NCI-H460 (cell line): ENCODE results near the genes SLC25A15, RGCC, VWA8 and FAM216B.

DNA sequence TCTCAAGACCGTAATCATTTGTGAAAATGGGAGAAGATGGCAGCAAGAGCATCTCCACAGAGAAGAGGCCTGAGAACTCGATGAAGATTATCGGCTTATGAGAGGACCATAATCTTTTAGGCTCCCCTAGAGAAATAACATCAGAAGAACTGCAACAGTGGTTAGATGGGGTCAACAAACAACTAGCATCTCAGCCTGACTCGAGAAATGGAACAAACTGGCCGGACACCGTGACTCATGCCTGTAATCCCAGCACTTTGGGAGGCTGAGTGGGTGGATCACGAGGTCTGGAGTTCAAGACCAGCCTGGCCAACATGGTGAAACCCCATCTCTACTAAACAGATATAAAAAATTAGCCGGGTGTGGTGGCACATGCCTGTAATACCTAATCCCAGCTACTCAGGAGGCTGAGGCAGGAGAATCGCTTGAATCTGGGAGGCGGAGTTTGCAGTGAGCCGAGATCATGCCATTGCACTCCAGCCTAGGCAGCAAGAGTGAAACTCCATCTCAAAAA is 47.6 kb downstream of the FOXO1 start:
RAMPAGE:
- cytosol, long total RNA = no peak
- long total RNA = no peak
- nucleus, long total RNA = no peak

DNA sequence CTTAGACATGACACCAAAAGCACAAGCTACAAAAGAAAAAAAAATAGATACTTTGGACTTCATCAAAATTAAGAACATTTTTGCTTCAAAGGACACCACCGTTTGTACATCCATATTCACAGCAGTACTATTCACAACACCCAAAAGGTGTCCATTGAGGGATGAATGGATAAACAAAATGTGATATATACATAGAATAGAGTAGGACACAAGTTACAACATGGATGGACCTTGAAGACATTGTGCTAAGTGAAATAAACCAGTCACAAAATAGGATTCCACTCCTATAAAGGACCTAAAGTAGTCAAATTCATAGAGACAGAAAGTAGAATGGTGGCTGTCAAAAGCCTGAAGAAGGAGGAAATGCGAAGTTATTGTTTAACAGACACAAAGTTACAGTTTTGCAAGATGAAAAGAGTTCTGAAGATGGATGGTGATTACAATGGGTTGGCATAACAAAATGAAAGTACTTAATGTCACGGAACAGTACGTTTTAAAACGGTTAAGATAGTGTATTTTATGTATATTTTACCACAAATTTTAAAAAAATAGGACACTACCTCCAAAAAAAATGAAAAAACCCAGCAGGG is 34.9 kb downstream of the FOXO1 start:
RAMPAGE:
- cytosol, long total RNA = no peak
- long total RNA = no peak
- nucleus, long total RNA = no peak

DNA sequence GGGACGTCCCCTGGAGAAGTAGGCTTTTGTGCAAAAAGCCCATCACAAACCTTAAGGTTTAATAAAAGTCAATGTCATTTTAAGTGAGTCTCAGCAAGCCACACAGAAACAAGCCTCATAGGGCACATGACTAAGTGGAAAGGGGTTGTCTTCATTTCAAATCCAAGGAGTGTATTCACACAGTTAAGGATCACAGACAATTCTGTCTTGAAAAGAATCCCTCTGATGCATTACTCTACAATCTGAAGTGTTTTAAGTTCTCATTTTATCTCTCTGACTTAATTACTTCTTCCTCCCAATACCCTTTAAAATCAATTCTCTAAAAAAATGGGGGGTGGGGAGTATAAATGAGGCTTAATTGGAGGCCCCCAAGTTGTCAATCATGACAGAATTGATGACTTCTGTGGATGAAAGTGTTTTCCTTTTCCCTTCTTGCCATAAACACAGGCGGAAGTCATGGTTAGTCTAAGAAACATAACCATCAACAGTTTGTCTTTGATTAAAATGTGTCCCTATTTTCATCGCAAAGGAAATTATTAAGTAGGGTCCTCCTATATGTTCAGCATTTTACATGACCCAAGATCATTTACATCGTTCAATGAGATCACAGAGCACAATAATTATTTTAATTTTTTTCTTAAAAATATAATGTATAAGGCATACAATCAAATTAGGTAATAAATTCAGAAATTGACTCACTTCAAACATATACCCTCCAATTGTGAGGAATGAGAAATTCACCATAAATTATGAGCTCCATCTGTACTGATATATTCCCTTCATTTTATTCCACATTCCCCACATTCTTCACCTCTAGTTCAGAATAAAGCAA is 17.2 kb downstream of the FOXO1 start:
RAMPAGE:
- cytosol, long total RNA = no peak
- long total RNA = no peak
- nucleus, long total RNA = no peak

DNA sequence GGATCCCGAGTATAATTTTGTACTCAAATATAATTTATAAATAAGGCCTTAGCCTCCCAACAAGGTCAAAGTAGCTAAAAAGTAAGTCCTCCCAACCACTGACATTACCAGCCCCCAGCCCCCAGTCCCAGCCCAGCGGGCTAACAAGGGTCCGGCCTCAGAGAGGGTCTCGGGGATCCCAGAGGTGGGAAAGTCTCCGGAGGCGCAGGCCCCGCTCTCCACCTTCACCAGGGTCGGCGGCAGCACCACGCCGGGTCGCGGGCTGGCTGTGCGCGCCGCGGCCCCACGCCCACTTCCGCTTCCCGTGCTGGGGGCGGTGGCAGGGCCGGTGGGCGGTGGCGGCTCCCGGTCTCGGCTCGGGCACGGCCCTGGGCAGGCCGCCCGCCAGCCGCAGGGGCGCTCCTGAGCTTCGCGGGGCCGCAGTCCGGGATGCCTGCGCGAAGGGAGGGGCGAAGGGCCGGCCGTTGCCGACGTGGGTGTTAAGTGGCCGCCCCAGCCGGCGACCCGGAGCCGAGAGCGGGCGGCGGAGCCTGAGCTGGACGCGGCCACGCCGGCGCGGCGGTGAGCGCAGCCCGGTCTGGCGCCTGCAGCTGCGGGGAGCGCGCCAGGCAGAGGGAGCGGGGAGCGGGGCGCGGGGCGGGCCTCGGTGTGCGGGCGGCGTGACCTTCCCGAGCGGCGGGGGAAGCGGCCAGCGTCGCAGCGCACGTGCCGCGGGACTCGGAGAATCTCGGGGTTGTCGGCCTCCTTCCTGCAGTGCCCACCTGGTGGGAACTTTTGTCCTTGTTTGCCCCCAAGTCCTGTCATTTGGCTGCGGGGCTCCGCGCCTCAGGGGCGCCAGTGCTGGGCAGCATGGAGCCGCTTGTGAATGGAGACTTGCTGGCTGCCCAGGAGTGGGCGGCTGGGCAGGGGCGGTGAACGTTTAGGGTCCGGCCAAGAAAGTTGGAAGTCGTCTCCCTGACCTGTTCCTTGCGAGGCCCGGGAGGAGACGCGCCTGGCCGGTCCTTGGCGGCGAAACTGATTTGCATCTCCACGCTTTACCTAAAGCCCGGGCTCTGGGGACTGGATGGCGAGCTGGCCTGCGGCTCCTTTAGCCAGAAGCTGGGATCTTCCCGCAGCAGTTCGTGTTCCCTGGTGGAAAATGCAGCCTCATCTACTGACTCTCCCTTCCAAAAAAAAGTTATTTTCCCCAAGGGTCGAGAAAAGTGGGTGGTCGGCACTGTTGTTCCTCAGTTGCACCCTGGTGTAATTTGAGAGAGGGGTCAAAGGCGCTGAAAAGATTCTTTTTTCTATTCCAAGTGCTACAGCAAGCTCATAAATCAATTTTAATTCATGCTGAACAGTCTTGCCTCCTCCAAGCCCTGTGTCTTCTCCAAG is at the start of gene SLC25A15:
Gene SLC25A15 (plus strand): TSS at position 509 of the 1,374 bp plus-strand sequence.
RAMPAGE:
- cytosol, long total RNA = start-site peak on the plus strand centred at position 489 of the sequence, 50 bp wide, 268 and 307 reads in 2 replicates
- long total RNA = no peak
- nucleus, long total RNA = no peak

DNA sequence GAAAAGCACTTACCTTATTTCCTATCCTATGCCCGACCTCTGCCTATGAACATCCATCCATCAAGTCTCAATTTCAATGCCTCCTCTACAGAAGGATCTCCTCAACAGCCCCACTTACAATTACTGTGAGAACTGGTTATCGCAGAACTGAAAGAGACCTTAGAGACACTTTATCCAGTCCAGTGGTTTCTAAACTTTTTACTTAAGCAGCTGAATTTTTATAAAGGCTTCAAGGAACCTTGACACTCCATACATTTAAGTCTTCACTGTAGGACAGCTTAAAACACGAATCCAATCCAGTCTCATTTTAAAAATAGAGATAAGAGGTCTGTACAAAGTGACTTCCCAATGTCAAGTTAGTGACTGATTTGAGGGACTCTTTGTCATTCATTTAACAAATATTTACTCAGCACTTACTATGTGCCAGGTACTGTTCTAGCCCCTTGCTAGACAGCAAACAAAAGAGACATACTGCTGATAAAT is 6.2 kb upstream of the ELF1 start:
RAMPAGE:
- cytosol, long total RNA = no peak
- long total RNA = no peak
- nucleus, long total RNA = no peak

DNA sequence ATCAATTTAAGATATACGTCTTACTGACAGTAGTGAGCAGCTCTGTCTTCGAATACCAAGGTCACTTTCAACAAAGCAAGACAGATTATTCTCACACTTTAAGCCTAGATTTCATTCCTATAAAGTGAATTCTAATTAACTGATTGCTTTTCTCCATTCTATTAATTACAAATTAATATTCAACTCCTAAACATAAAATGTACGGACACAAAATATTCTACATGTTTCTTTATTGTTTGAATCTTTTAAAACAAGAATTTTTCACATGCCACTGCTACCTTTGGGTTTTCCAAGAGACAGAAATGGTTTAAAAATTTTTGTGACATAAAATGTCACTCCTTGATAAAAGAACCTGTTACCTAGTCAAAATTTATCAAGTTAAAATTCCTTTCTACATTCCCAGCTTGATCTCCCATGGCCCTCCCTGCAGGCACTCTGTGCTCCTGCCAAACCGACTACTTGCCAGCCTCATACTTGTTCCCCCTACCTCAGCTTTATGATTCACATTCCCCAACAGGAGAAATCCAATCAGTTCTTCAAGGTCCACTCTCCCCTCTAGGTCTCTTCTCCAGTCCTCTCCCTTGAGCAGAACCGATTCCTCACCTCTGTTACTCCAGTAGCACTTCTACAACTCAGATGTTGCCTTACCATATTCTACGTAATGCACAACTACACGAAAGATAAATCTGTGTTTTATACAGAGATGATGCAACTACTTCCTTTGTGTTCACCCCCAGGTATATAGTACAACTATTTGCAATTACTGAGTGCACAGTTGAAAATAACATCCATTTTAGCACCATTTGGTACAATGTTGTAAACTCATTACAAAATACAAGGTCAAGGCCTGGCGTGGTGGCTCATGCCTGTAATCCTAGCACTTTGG is 3.2 kb upstream of the WBP4 start:
RAMPAGE:
- cytosol, long total RNA = no peak
- long total RNA = no peak
- nucleus, long total RNA = no peak

DNA sequence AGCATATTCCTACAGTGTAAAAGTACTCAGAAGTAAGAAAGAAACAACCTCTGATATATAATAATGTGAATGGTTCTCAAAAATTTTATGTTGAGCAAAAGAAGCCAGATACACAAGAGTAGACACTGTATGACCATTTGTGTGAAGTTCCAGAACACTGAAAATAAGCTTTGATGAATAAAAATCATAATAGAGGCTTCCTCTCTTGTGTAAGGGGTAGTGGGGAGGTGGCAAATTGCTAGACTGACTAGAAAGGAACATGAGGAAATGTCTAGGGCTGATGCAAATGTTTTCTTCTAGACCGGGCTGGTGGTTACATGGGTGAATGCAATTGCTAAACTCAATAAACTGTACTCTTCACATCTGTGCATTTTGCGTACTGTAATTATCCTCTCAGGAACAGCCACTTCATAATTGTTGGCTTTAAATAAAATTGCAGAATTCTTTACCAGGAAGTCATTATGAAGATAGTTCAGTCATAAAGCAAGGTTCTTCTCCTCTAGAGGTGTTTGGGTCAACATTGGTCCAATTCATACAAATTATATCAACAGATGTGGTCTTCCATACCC is 5.1 kb upstream of the KBTBD7 start:
RAMPAGE:
- cytosol, long total RNA = no peak
- long total RNA = no peak
- nucleus, long total RNA = no peak

RAMPAGE:
- cytosol, long total RNA = no peak
- long total RNA = no peak
- nucleus, long total RNA = no peak
Observed at GRCh38 chr13:41456946-41457695, at the start of gene RGCC. Gene RGCC, plus strand, starts transcription at chr13:41457550.

RAMPAGE:
- cytosol, long total RNA = no peak
- long total RNA = no peak
- nucleus, long total RNA = no peak
Observed at GRCh38 chr13:41460380-41460713, 3.0 kb downstream of the RGCC start.

DNA sequence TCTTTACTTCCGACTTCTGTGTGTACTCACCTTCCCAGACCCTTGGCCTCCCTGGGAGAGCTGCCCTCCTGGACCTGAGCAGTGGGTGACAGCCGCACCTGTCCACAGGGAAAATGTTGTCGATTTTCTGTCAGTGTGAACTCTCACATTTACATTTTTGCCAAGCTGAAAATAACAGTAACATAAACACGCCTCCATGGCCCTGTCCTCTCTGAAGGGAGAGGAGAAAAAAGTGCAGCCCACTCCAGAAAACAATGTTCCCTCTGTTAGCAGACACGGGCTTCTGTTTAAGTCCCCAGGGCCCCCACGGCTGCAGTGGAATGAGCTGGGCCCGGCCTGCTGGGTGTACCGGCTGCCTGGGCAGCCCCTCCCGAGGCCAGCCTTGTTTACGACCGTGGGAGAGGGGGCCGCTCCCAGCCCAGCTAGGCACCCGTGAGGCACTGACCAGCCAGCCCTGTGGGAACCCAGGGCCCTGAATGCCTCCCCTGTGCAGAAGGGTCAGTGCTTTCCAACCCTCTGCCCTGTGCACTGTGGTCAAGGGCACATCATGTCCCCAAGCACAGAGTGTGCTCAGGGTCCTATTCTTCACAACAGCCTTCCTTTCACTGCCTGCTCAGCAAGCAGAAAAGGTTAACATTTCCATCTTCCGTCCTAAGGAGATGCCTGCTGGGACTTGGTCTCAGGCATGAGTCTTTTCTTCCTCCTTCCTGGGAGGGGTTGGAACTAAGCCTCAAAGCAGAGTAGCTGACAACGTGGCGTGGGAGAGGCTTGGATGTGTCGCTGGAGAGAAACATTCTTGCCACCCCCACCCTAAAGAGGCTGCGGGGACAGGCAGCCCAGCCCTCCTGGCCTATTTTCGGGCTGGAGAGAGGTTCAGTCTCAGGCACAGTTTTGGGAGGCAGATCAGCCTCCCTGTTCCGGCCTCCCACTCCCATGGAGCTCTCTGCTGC is 90.0 kb downstream of the RGCC start:
RAMPAGE:
- cytosol, long total RNA = no peak
- long total RNA = no peak
- nucleus, long total RNA = no peak

RAMPAGE:
- cytosol, long total RNA = no peak
- long total RNA = no peak
- nucleus, long total RNA = no peak
Observed at GRCh38 chr13:41647609-41648850, 190.7 kb downstream of the RGCC start.

DNA sequence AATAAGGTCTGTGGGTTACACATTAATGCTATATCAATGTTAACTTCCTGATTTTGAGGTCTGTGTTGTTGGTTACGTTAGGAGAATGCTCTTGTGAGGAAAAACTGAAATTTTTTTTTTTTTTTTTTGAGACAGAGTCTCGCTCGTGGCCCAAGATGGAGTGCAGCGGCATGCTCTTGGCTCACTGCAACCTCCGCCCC is 197.5 kb downstream of the RGCC start:
RAMPAGE:
- cytosol, long total RNA = no peak
- long total RNA = no peak
- nucleus, long total RNA = no peak

GRCh38 chr13:41961038-41961761 is at the start of gene VWA8:
Gene VWA8, minus strand, starts transcription at chr13:41961109.
RAMPAGE:
- cytosol, long total RNA = no peak
- long total RNA = no peak
- nucleus, long total RNA = no peak

RAMPAGE:
- cytosol, long total RNA = no peak
- long total RNA = no peak
- nucleus, long total RNA = no peak
Observed at GRCh38 chr13:42012105-42012486, 36.4 kb upstream of the DGKH start.

RAMPAGE:
- cytosol, long total RNA = no peak
- long total RNA = no peak
- nucleus, long total RNA = no peak
Observed at GRCh38 chr13:42393174-42393754, 121.3 kb downstream of the AKAP11 start.

DNA sequence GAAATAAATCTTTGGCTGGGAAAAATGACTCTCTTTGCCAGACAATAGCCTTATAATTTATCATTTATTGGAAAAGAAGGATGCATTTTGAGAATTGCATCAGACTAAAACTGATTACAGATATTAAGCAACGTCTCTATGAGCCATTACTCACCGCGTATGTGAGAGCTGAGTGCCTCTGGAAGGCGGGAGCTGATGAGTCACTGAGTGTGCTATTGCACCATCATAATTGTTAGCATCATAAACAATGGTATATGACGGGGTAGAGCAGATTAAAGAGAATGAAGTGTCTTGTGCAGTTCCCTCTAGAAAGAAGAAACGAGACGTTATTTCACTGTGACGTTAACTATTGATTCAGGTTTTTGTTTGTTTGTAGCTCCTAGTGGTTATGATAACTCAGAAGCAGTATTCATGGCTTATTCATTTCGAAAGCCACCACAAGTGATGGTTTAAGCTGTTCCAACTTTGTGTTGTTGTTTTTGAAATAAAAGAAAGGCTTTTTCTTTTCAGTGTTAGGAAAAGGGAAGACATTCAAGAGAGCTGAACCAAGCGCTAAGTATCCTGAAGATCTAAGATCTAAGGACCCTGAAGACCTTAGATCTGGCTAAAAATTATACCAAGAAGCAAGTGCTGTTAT is 60.9 kb upstream of the FAM216B start:
RAMPAGE:
- cytosol, long total RNA = no peak
- long total RNA = no peak
- nucleus, long total RNA = no peak

DNA sequence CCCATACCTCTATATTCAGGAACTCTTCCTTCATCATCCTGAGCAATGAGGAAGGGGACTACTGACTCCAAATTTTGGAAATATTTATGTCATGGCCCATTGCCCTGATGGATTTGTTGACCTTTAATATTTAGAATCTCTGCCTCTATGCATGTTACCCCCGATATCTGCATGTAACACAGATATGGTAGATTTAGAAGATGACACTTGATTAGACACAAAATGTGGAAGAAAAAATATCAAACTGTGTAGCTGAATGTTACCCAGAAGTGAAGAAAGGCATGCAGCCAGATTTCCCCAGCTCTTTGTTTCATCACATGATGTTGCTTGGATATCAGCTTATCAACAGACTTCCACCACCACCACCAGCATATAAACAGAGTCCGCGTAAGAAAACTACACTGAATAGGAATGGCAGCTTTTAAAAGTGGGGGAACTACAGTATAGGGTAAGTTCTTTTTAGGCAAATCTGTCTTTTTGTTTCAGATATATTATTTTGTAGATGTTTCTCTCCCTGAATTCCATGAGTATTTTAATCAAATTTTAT is at the start of gene FAM216B:
Gene FAM216B (plus strand): TSS at position 368 of the 547 bp plus-strand sequence.
RAMPAGE:
- cytosol, long total RNA = no peak
- long total RNA = no peak
- nucleus, long total RNA = no peak

RAMPAGE:
- cytosol, long total RNA = no peak
- long total RNA = no peak
- nucleus, long total RNA = no peak
Observed at GRCh38 chr13:42819525-42820094, 38.2 kb downstream of the FAM216B start.

GRCh38 chr13:43686444-43687150 is 100.2 kb downstream of the ENOX1 start:
RAMPAGE:
- cytosol, long total RNA = no peak
- long total RNA = no peak
- nucleus, long total RNA = no peak

RAMPAGE:
- cytosol, long total RNA = no peak
- long total RNA = no peak
- nucleus, long total RNA = no peak
Observed at GRCh38 chr13:44068702-44069147, 92.3 kb downstream of the SMIM2 start.